Ovary (tissue), 7 donors: ENCODE data around the gene C4A.

DNA sequence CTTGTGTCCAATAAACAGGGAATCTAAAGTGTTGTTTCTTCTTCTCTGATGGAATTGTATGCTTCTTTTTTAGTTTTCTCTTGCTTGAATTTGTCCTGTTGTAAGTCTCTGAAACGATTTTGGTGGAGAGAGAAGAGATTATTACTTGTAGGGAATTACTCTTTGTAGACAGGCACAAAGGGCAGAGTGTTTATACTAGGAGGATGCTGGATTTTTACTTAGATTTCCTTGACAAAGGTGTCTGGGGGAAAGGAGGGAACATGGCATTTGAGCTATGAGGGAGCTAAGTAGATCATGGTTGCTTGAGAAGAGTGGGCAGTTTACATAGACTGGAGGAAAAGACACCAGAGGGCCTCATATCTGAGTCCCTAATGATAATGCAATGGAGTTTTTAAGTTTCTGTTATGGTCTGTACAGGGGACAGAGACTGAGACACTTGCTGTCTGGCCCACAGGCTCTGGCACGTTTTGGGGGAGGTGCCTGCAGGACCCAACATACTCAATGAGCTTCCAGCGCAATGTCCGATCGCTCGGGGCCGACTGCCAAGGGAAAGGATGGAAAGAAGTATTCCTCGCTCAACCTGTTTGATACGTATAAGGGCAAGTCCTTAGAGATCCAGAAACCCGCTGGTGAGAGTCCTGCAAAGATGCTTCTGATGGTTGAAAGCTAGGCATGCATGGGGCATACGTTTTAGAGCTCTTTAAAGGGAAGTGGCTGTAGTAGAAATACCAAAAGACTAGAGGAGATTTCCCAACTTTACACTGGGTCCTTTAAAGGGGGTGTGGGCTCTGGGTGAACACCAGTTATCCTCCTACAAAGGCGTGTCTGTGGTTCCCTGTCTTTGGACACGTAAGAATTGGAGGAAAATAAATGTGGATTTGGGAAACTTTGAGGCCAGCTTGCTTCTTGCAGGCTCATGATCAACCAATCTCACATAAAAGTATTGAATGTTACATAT is 2.0 kb downstream of the PRRC2A start:
- PRO-cap, 7 experiments: no peak in any of the 7 experiments
- RAMPAGE, long total RNA, 2 experiments: no peak in any of the 2 experiments

- PRO-cap, 7 experiments: no peak in any of the 7 experiments
- RAMPAGE, long total RNA, 2 experiments: no peak in any of the 2 experiments
Observed at GRCh38 chr6:31657820-31658481, 2.3 kb downstream of the APOM start.

DNA sequence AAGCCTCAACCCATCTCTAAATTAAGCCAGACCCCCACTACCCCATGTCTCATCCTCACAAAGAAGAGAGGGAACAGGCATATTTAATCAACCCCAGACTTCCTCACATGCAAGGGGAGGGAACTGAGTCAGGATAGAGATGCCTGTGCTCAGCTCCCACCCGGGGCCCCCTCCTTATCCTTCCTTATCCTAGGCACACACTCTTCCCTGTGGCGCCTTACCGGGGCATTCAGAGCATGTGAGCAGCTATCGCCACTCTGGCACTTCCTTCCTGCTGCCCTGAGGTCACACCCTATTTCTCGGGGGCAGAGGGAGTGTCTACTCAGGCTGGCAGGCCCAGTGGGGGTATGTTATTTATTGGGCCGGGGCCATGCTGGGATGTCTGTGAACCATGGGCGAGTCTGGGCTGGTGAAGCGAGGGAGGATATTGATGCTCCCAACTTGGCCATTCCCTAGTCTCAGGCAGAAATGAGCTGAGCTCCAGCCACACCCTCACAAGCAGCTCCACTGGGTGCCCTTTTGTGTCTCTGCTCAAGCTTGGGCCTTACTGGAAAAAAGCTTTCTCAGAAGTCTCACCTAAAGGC is 4.0 kb upstream of the LY6G6D start:
- PRO-cap, 7 experiments: no peak in any of the 7 experiments
- RAMPAGE, long total RNA, 2 experiments: no peak in any of the 2 experiments

GRCh38 chr6:31719901-31720572 is 1.5 kb downstream of the LY6G6C start:
- PRO-cap, 7 experiments: no peak in any of the 7 experiments
- RAMPAGE, long total RNA, 2 experiments: start-site peak on the plus strand in 1 of 2 experiments, at chr6:31720460-31720488 at its widest, 6 reads per replicate; start-site peak on the minus strand in 1 of 2 experiments, at chr6:31720380-31720386 at its widest, 76 reads per replicate

GRCh38 chr6:31794496-31795316 is 846 bp downstream of the VARS1 start:
- PRO-cap, 7 experiments: peak in 6 of 7 experiments; most common plus-strand start chr6:31794639 (in 5); most common minus-strand start chr6:31794913 (in 1)
- RAMPAGE, long total RNA, 2 experiments: no peak in any of the 2 experiments

GRCh38 chr6:31820583-31821003 is 5.2 kb downstream of the HSPA1A start:
- PRO-cap, 7 experiments: no peak in any of the 7 experiments
- RAMPAGE, long total RNA, 2 experiments: no peak in any of the 2 experiments

DNA sequence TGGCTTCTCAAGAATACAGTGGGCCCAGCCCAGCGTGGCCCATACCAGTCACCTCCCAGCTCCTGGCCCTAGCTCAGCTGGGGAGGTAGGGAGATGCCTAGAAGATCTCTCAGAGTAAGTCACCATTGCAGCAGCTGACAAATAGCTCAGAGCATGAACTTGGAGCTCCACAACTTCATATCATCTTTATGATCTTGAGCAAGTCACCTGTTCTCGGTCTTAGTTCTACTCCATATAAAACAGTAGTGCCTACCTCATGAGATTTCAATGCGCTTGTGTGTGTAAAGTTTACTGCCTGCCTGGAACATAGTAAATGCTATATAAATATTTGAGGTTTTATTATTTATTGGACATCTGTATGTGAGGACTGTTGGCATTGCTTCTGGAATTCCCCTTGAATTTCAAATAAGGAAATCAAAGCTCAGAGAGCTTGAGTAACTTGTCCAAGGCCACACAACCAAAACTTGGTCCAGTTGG is 3.7 kb downstream of the SLC44A4 start:
- PRO-cap, 7 experiments: no peak in any of the 7 experiments
- RAMPAGE, long total RNA, 2 experiments: no peak in any of the 2 experiments

GRCh38 chr6:31948632-31949637 is 3.0 kb downstream of the CFB start:
- PRO-cap, 7 experiments: no peak in any of the 7 experiments
- RAMPAGE, long total RNA, 2 experiments: start-site peak on the plus strand in 1 of 2 experiments, at chr6:31949179-31949865 at its widest, 12 reads per replicate

DNA sequence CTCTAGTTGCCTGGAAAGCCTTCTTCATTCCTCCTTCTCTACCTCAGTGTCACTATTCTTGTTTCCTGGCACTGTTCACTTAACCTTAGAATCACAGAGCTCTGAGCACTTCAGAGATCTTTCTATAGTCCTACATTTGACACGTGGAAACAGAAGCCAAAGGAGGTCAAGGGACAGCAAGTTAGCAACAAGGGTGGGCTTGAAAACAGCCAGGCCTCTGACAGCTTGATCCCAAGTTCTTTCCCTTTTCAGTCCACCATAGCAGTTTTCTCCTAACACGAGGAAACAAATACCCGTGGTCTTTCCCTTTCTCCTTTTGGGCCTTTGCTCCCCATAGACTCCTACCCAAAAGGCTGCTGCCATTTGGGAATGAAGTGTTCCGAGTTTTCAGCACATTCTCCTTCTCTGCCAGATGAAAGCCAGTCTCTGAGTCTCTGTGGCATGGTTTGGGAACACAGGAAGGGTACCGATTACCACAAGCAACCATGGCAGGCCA is 3.8 kb downstream of the CFB start:
- PRO-cap, 7 experiments: peak in 1 of 7 experiments; most common minus-strand start position 352 of the sequence (in 1)
- RAMPAGE, long total RNA, 2 experiments: no peak in any of the 2 experiments

- PRO-cap, 7 experiments: no peak in any of the 7 experiments
- RAMPAGE, long total RNA, 2 experiments: no peak in any of the 2 experiments
Observed at GRCh38 chr6:31968753-31969375, 3.1 kb downstream of the DXO start.

- PRO-cap, 7 experiments: no peak in any of the 7 experiments
- RAMPAGE, long total RNA, 2 experiments: no peak in any of the 2 experiments
Observed at GRCh38 chr6:31969616-31970520, 2.1 kb downstream of the DXO start.

- PRO-cap, 7 experiments: no peak in any of the 7 experiments
- RAMPAGE, long total RNA, 2 experiments: no peak in any of the 2 experiments
Observed at GRCh38 chr6:31972682-31972901, 429 bp downstream of the STK19 start.

GRCh38 chr6:31981614-31982327 is at the start of gene C4A:
TSS of gene C4A (plus strand) at chr6:31982057.
- PRO-cap, 7 experiments: no peak in any of the 7 experiments
- RAMPAGE, long total RNA, 2 experiments: no peak in any of the 2 experiments

DNA sequence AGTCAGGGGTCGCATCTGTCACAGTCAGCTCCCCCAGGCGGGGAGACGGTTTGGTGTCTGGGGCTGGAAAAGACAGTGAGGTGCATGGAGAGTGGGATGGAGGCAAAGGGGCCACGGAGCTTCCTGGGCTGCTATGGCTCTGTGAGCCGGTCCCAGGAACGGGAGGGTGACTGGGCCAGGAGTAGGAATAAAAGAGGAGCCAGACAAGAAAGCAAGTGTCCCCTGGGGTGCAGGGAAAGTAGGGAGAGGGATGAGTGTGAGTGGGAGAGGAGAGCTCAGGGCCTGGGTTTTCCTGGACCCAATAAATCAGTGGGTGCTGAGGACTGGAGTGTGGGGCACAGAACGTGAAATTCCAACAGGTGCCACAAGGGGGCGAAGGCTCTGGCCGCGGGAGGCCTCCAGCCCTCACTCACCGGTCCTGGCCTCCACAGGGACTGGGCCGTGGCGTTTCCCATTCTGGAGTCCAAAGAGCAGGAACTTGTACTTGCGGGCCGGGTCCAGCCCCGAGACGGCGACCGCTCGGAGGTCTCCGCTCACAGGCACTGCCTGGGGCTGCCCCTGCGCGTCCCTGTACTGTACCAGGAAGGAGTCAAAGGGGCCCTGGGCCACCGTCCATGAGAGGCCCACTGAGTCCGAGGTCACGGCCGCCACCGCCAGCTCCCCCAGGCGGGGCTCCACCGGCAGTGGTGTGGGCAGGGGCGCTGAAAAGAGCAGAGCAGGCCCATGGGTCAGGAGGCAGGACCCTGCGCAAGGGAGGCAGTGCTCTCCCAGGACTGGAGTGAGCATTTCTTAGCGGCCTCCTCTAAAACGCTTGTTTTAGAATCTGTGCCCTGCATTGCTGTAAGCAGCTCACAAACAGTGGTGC is 10.0 kb downstream of the CYP21A2 start:
- PRO-cap, 7 experiments: peak in 1 of 7 experiments; most common plus-strand start position 454 of the sequence (in 1)
- RAMPAGE, long total RNA, 2 experiments: no peak in any of the 2 experiments

- PRO-cap, 7 experiments: peak in 1 of 7 experiments; most common plus-strand start chr6:32109010 (in 1); most common minus-strand start chr6:32108961 (in 1)
- RAMPAGE, long total RNA, 2 experiments: no peak in any of the 2 experiments
Observed at GRCh38 chr6:32108858-32109152, 333 bp downstream of the TNXB start.

DNA sequence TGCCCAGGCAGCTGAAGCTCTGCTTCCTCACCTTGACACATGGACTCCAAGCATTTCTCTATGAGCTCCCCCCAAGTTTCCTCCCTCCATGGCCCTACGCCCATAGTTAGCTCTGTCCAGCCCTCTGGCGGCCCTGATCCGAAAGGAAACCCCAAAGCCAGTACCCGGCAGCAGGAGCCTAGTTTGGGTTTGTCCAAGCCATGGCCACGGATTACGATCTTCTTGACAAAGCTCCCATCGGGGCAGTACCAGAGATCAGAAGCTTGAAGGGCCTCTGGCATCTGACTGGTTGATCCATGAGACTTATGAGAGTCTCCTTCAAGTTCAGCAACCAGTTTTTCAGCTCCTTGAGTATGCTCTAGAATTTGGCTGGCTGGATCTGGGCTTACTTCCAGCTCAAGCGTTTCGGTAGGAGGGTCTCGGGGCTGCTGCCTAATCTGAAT is 825 bp downstream of the FKBPL start:
- PRO-cap, 7 experiments: no peak in any of the 7 experiments
- RAMPAGE, long total RNA, 2 experiments: no peak in any of the 2 experiments

DNA sequence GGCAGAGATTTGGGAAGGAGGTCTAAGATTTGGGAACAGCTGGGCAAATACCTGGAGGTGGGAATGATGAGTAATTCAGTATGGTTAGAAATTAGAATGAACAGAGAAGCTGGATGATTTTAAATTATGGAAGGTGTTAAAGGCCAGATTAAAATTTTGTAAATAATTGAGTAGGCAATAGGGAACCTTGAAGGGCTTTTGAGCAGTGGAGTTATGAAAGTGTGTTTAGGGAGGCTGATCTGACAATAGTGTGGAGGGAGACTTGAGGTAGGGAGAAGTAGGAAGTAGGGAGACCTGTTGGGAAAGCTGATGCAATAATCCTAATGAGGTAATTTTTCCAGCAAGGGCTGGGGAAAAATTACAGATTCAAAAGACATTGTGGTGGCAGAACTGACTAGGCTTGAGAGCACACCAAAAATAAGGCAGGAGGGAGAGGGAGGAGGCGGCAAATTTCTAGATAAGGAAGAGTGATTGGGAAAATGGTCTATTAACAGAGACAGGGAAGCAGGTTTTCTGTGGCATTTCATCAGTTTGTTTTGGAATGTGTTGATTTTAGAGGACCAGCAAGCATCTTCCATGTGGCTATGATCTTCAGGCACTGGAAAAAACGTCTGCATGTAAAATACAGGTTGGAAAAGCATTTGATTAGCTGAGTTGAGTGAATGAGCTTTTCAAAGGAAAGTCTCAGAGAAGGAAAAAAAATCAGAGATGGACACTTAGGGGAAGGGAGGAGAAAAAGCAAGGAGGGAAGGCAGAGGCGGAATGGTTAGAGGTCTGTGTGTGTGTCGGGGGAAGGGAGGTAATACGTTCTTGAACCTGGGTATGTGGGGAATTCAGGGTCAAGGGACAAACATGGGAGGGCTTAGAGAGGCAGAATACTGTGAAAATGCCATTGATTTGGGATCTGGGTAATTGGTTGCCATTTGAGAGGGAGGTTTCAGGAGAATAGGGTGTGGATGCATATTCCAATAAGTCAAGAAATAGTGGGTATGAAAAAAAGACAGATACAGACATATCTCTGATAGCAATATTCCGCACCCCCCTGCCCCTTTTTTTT is 5.3 kb downstream of the PRRT1 start:
- PRO-cap, 7 experiments: peak in 5 of 7 experiments; most common plus-strand start position 376 of the sequence (in 3); most common minus-strand start position 250 of the sequence (in 5)
- RAMPAGE, long total RNA, 2 experiments: no peak in any of the 2 experiments

- PRO-cap, 7 experiments: no peak in any of the 7 experiments
- RAMPAGE, long total RNA, 2 experiments: no peak in any of the 2 experiments
Observed at GRCh38 chr6:32587864-32588137, 1.8 kb downstream of the HLA-DRB1 start.

GRCh38 chr6:32622314-32623484 is 14.5 kb upstream of the HLA-DQA1 start:
- PRO-cap, 7 experiments: no peak in any of the 7 experiments
- RAMPAGE, long total RNA, 2 experiments: no peak in any of the 2 experiments

DNA sequence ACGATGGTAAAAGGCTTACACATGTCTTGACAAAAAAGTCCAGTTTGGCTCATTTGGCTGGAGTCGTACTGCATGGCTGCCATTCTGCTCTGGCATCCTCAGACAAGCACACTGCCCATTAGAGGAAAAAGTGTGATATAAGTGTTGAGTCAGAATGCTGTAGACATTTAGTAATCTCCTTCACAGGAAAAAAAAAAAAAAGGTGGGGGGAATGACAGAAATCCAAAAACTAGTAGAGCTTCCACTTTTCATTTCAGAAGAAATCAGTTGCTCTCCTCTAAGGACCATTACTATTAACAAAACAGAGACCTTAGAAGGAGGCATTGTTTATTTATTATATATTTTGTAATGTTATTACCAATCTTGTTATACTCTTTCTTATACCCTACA is 3.2 kb downstream of the HLA-DQA1 start:
- PRO-cap, 7 experiments: no peak in any of the 7 experiments
- RAMPAGE, long total RNA, 2 experiments: no peak in any of the 2 experiments